Choroid plexus epithelial cell (primary cell): ENCODE measurements around a stretch of chr7.

GRCh38 chr7:30484-30823, 161.9 kb upstream of the FAM20C start:
- RRBS = no CpG with 5 or more reads among the region's 13 CpGs

GRCh38 chr7:216226-216636, 23.9 kb downstream of the FAM20C start:
- RRBS = no CpG with 5 or more reads among the region's 3 CpGs

DNA sequence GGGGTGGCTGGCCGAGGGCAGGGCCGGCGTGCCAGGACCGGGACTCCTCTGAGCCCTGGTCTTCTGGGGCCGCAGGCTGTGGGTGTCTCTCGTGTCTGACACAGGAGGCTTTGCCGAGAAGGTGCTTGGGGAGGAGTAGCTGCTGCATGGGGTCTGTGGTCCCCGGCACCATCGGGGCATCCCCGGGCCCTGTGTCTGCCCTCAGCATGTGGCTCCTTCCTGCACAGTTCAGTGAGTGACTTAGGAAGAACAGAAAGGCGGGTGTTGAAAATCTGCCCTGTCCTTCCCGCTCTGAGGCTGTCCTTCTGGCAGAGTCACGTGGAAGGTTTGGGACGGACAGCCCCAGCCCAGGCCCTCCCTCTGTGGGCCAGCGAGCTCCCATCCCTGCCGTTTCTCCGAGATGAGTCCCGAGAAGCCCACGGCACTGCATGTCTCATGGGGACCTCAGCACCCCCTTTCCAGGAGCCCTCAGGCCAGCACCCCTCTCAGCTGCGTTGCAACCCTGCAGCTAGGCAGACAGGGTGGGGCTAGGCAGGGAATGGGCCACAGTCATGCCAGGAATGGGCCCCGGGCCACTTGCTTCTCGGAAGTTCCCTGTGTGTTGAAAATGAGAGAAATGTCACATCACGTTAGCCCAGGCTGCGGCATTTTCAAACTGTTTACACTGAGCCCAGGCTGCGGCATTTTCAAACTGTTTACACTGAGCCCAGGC, 42.2 kb downstream of the FAM20C start:
- RRBS = no CpG with 5 or more reads among the region's 25 CpGs

DNA sequence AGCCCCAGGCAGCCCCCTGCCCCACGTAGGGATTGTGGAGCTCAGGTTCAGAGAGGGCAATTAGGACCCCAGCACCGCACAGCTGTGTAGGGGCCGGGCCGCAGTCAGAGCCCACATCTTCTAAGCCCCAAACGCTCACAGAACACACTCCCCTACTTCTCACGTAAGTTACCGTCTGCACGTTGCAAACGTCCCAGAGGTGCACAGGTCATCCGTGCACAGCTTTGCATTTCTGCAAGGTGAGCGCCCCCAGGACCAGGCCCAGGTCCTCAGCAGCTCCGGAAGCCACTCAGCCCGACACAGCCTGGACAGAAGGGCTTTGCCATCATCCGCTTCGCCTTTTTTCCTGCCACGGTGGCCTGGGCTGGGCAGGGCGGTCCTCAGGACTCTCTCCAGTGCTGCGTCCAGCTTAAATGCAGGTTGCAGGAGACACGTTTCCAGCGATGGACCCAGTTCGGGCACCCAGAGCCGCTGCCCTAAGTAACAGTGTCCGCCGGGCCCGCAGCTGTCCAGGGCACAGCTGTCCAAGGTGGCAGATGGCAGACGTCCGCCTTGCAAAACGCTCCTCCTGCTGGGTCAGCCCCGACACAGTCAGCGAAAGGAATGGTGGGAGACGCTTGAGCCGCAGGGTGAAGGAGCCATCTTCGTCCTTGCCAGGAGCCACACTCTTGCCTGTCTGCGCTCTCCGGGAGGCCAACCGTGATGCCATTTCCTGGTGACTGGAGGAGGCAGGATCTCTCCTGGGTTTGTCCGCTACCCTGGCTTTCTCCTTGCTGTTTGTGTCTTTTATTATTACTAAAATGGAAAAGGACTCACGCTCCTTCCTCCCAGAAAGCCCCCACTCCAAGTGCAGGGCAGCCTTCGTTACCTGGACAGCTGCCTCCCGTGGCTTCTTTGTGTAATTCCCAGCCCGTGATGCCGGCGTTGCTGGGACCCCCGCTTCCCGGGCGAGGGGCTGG, 37.0 kb upstream of the FOXL3 start:
- RRBS = 90% methylated on average over 2 of the region's 46 CpGs

GRCh38 chr7:253675-254320, 36.2 kb upstream of the FOXL3 start:
- RRBS = 88% methylated on average over 13 of the region's 34 CpGs

GRCh38 chr7:266150-266572, 23.8 kb upstream of the FOXL3 start:
- RRBS = 60% methylated on average over 4 of the region's 14 CpGs

DNA sequence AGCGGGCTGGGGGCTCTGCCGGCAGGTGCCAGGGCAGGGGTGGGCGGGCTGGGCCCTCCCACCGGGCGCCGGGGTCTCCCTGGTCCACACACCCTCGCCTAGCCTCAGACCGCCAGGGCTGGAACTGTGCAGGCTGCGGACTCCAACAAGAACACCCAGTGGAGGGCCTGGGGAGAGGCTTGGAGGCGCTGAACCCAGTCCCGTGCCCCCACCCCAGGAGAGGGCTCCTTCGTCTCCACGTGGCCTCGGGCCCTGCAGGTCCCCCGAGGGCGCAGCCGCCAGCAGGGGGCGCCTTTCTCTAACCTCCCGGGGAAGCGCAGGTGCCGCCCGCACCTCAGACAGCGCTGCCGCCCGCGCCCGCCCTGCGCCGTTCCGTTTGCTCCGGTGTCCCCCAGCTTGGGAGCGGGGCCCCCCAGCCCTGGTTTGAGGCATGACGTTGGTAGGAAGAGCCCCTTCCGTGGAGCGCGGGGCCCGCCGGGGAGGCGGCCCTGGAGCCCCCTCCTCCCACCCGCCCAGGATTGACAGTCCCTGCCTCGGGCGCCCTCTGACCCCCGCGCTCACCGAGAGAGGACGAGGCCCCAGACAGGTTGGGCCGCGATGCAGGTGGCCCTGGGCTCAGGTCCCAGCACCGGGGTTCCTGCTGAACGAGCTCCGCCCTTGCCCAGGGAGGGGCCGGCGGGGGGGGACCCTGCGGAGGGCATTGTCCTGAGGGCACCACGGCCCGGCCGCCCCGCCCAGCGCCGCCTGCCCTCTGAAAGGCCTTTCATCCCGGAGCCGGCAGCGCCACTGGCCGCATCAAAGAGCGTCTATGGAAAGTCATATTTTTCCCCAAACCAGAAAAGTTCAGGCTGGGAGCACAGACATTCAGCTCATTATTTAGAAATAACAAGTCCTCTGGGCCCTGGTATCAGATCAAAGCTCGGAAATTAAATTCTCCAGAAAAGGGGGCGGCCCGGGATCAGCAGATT, 42.8 kb downstream of the FOXL3 start:
- RRBS = 4% methylated on average over 35 of the region's 68 CpGs

- RRBS = 32% methylated on average over 38 of the region's 83 CpGs
These were observed 89.6 kb downstream of the FOXL3 start for GRCh38 chr7:379040-380472.

GRCh38 chr7:435107-435579, 84.5 kb downstream of the PDGFA start:
- RRBS = no CpG with 5 or more reads among the region's 24 CpGs

DNA sequence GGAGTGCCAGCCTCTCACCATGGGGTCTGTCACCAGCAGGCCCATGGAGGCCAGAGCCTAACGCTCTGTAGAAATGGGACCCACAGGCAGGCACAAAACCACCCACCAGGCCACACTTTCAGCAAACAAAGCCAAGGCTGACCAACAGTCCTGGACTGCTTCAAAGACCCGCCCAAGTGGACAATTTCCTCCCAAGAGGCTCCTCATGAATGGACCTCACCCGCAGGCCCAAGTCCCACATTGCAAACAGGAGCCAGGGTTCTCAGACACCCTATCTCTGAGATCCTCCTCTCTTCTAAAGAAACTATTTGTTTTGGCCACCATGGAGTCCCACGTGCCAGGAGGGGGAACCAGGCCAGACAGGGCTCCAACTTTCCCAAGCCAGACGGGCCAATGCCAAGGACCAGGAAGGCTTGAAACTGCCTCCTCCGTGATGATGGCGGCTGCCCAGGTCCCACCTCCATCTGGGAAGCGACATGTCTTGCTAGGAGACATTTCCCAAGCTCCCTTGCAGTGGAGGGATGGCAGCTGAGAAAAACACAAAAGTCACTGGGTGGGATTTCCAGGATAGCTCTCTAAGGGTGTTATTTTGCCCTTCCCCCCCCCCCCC, 20.4 kb downstream of the PDGFA start:
- RRBS = no CpG with 5 or more reads among the region's 8 CpGs

DNA sequence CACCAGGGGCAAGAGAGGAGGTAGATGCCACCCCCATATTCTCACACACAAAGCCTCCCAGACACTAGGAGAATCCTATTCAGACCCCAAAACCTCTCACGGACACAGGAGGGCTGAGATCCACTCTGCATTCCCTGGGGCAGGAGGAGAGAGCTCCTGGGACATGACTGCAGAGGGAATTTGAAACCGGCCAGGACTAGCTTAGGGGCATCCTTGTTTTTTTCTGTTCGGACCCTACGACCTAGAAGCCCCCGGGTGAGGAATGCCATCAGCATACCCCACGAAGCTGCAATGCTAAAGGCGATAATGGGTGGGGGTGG, 4.1 kb downstream of the PDGFA start:
- RRBS = 45% methylated on average over 4 of the region's 7 CpGs

DNA sequence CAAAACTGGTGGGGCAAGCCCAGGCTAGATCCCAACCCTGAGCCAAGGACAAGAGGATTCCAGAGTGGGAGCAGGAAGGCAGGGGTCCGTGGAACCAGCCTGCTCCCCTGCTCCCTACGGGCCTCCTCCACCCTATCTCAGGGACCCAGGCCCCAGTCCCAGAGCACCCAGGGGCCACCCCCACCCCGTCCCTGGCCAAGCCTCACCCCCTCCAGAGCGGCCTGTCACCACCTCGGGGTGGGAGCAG, 20.3 kb upstream of the PDGFA start:
- RRBS = no CpG with 5 or more reads among the region's 5 CpGs

GRCh38 chr7:574189-574465, 54.5 kb upstream of the PDGFA start:
- RRBS = no CpG with 5 or more reads among the region's 5 CpGs

DNA sequence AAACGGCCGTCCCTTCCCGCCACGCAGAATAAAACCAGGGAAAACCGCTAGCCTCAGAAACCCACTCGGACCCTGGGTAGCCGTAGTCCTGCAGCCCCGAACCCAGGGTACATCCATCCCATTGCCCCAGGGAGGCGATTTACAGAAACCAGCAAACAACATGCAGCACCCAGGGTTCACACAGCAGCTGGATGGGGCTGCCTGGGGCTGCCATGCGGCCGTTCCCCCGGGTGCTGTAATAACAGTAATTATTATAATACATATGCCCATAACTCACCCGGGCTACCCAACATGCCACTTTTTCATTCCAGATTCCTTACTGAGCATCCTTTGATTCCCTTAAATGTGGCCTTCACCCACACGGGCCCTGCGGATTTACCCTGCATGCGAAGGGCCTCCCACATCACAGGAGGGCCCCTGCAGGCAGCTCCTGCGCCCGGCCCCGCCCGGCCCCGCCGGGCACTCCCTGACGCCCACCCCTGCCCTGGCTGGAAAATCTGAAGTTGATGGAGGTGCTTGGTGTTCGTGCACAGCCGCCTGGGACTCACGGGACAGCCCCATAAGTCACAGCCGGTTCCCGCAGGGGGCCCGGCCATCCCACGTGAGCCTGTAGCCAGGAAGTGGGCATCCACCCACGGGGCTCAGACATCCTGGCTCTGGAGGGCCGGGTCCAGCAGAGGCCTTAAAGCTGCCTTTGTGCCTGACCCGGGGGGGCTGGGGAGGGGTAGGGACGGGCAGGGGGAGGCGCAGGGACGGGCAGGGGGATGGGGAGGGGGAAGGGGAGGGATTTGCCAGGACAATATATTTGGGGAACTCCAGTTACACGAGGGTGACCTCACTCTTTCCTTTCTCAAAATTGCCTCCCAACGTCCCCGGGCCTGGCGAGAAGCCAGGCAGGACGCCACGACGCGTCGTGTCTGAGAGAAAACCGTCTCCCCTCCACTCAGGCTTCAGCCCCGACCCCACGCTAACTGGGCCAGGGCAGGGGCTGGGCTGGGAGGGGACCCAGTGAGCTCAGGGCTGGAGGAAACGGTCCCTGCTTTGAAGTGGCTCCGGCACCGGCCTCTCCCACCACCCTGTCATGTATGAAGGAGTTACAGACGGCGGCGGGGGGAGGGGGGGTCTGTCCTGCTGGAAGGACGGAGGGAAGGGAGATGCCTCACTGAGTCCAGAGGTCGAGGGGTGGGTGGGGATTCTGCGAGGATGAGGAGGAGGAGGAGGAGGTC, 81.9 kb upstream of the PDGFA start:
- RRBS = 3% methylated on average over 4 of the region's 57 CpGs

GRCh38 chr7:621780-622254, 102.2 kb upstream of the PDGFA start:
- RRBS = no CpG with 5 or more reads among the region's 7 CpGs

DNA sequence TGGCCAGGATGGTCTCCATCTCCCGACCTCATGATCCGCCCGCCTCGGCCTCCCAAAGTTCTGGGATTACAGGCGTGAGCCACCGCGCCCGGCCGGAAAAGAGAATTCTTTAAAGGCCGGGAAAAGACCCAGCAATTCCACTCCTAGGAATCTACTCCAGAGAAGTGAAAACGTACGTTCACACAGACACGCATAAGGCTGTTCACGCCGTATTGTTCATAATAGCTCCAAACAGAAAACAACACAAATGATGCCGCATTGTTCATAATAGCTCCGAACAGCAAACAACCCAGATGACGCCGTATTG, 85.4 kb upstream of the DNAAF5 start:
- RRBS = no CpG with 5 or more reads among the region's 19 CpGs

GRCh38 chr7:654012-655071, 72.2 kb upstream of the DNAAF5 start:
- RRBS = no CpG with 5 or more reads among the region's 4 CpGs

DNA sequence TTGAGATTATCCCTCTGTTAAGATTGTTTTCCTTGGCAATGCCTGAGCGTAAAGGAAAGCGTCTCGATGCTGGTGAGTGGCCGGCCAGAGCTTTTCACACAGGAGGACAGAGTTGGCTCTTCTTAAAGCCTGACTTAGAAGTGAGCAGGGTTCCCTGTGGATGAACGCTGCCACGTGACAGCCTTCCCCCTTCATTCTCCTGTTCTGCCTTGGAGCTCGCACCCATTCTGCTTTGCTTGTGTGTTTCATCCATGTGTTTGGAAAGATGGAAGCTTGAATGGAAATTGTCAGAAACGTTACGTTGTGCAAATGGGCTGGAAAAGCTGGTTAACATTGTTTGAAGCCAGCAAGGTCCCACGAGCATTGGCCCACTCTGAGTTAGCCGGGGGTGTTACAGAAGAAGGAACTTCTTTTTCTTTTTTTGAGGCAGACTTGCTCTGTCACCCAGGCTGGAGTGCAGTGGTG, 22.2 kb upstream of the PRKAR1B start:
- RRBS = no CpG with 5 or more reads among the region's 11 CpGs

DNA sequence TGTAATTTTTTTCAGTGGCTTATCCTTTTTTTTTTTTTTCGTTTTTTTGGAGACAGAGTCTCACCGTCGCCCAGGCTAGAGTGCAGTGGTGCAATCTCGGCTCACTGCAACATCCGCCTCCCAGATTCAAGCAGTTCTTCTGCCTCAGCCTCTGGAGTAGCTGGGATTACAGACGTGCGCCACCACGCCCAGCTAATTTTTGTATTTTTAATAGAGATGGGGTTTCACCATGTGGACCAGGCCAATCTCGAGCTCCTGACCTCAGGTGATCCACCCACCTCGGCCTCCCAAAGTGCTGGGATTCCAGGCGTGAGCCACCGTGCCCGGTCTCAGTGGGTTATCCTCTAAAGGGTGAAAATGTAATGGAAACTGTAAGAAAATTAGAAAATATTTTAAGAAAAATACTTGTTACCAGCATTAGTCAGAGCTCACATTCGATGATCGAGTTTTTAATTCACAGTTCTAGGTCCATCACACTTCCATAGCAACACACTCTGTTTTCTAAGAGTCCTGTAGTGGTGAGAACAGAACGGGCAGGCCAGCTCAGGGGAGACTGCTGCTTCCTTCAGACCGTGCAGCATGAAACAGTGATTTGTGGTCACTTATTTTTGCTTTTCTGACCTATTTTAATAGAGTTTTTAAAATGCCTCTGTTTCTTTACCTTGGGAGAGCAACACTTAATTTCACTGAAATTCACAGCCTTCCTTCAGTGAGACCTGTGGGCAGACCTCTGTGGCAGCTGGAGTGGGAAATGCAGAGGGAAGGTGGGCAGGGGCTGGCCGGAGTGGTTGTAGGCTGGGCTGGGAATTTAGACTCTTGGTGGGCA, 1.2 kb downstream of the SUN1 start:
- RRBS = no CpG with 5 or more reads among the region's 18 CpGs

GRCh38 chr7:843312-843662, 11.0 kb downstream of the SUN1 start:
- RRBS = no CpG with 5 or more reads among the region's 17 CpGs